ENCODE results near the genes TMEM254 and GHITM.

DNA sequence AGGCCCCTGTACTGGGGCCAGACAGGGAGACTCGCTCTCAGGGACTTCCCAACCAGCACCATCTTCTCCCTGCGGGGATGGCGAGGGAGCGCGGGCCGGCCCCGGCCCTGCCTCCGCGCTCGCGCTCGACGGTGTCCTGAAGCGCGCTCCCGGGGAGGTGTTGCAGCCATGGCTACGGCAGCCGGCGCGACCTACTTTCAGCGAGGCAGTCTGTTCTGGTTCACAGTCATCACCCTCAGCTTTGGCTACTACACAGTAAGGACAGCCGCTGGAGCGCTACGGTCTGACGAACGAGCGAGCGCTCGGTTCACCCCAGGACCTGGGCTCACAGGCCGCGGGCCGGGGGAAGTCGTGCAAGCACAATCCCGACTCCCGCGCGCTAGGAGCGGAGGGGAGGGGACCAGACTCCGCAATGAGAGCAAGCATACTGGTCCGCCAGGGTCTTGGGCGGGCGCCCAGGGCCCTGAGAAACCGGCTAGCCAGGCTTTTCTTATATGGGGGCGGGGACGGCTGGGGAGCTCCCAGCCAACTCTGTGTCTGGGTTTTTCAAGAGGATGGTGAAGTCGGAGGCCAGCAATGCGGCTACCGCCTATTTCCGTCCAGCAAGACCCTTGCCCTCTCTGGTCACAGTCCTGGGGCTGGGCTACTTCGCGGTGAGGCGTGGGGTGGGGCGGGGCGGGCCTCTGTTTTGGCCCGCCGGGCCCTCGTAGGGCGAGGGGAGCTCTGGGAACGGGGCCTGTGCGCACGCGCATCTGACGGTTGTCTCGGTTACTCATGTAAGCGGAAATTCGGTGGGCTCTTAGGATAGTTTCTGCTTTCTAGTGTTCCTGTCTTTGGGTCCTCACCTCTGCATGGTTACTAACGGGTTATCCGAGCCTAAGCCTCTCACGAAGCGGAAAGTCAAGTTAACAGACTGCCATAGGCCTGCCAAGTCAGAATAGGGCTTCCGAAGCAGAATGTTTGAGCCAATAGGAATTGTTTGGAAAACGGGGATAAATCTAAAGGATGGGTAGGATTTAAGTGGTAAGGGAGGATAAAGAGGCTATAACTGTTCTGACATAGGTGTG, at the start of gene TMEM254:
TSS of gene TMEM254 (plus strand) at position 134 of the 1,067 bp plus-strand sequence.
- PRO-cap: bidirectional peak, plus-strand start at position 223 of the sequence, minus-strand start at position 79 of the sequence; bidirectional peak, plus-strand start at position 493 of the sequence, minus-strand start at position 414 of the sequence; bidirectional peak, plus-strand start at position 749 of the sequence, minus-strand start at position 622 of the sequence

DNA sequence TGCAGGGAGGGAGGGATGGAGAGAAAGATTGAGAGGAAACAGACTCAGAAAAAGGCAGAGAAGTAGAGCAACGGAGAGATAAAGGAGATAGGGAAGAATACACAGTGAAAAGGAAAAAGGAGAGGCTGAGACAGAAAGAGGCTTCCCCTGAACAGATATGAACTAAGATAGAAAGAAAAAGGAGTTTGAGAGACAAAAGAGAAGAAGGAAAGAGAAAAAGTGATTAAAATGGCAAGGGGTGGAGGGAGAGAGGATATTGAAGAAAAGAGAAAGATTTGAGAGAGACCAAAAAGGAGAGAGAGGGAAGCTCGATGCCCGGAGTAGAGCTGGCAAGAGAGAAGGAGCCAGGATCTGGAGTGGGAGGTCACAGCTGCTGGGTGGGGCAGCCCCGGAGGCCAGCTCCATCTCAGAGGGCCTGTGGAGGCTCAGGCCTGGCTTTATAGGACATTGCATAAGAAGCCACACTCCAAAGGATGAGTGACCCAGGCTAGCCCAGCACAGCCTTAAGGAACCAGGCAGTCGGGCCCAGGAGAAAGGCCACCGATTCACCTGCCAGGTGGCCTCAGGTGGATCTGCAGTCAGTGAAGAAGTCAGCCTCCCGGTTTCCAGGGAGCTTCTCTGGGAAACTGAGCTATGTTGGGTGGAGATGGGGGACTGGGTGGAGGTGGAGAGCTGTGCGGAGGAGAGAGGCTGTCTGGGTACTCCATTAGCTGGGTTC, 581 bp downstream of the PLAC9 start:
- PRO-cap: no peak

DNA sequence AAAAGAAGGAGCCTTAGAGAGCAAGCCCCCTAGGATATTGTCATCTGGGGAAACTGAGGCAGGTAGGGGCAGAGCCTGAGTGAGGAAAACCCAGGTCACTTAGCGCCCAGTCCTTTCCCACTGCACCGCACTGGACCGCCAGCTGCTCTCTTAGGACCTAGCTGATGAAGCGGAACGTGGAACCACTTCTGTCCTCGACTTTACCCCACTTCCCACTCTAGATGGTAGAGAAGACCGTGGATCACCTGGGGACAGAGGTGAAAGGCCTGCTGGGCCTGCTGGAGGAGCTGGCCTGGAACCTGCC, 11.4 kb downstream of the PLAC9 start:
- PRO-cap: no peak

GRCh38 chr10:80171094-80172324, 33.8 kb downstream of the ANXA11 start:
- PRO-cap: no peak

DNA sequence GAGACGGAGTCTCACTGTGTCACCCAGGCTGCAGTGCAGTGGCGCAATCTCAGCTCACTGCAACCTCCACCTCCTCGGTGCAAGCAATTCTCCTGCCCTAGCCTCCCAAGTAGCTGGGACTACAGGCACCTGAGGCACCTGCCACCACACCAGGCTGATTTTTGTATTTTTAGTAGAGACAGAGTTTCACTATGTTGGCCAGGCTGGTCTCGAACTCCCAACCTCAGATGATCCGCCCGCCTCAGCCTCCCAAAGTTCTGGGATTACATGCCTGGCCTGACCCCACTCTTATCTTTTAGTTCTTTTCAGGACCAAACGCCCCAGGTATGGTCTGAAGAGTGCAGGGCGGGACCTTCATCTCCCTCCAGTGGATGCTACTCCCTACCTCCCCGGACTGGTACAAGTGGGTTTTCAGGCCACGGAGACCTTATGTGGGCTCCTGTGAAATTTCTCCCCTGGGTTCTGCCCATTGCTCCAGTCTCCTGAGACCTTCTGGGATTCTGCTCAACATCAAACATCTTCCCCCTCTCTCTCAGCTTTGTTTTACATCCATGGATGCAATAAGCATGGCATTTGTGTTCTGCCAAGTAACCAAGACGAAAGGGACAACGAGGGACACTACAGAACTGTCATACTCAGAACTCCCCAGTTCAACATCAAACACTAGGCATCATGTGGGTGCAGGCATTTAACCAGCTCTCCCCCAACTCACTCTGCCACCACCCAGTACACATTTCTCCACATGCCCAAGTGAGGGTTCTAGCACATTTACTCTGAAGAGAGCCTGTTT, 28.1 kb downstream of the ANXA11 start:
- PRO-cap: no peak

DNA sequence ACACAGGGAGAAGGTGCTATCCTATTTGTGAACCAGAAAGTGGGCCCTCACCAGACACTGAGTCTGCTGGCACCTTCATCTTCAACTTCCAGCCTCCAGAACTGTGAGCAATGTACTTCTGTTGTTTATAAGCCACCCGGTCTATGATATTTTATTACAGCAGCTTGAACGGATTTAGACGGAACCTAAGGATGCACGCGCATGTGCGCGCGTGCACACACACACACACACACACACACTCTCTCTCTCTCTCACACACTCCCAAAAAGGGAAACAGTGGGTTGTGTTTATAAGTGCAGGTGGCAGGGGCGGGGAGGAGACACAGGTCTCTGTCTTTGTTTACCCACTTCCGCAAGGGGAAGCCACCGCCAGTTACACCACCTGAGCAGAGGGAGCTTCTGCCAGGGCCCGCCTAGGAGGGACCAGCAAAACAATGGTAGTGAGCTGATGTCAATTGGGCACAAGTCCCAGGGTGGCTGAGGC, 18.0 kb downstream of the ANXA11 start:
- PRO-cap: no peak

DNA sequence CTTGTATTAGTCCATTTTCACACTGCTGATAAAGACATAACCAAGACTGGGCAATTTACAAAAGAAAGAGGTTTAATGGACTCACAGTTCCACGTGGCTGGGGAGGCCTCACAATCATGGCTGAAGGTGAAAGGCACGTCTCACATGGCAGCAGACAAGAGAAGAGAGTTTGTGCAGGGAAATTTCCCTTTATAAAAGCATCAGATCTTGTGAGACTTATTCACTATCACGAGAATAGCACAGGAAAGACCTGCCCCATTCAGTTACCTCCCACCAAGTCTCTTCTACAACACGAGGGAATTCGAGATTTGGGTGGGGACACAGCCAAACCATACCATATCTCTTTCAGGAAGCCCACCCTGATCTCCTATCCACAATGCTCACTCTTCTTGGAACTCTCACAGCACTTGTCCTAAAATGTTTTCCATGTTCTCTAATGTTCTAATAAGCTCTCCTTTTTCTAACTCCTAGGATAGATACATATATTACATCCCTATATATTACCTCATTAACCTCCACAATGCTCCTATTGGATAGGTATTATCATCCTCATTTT, 9.6 kb downstream of the ANXA11 start:
- PRO-cap: no peak

- PRO-cap: no peak
Measured at GRCh38 chr10:80196202-80197187, 8.8 kb downstream of the ANXA11 start.

DNA sequence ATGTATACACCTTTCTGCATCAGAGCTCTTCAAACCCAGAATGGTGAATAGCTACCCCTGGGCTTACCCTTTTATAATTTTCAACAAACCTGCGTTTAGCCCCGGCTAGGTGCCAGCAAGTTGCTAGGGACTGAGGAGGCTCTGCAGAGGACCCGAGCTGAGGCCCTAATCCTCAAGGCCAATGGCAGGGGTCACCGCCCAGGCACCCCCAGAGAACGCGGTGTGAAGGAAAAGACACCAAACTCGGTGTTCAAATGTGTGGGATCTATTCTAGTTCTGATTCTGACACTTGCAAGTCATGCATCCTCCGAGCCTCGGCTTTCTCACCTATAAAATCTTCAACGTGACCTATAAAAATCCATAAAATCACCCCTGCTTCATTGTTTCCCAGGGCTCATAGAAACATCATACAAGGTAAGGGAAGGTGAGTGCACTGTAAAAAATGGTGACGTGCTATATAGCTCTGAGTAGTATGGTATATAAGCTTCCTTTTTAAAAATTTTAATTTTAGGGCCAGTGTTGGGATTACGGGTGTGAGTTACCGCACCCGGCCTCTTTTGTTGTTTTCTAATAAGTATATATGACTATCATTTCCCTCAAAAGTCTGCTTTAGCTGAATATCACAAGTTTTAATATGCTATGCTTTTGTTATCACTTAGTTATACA, 2.6 kb upstream of the ANXA11 start:
- PRO-cap: no peak

GRCh38 chr10:80288648-80289112, 778 bp downstream of the MAT1A start:
- PRO-cap: no peak

GRCh38 chr10:80320175-80320796, 30.8 kb upstream of the MAT1A start:
- PRO-cap: no peak

DNA sequence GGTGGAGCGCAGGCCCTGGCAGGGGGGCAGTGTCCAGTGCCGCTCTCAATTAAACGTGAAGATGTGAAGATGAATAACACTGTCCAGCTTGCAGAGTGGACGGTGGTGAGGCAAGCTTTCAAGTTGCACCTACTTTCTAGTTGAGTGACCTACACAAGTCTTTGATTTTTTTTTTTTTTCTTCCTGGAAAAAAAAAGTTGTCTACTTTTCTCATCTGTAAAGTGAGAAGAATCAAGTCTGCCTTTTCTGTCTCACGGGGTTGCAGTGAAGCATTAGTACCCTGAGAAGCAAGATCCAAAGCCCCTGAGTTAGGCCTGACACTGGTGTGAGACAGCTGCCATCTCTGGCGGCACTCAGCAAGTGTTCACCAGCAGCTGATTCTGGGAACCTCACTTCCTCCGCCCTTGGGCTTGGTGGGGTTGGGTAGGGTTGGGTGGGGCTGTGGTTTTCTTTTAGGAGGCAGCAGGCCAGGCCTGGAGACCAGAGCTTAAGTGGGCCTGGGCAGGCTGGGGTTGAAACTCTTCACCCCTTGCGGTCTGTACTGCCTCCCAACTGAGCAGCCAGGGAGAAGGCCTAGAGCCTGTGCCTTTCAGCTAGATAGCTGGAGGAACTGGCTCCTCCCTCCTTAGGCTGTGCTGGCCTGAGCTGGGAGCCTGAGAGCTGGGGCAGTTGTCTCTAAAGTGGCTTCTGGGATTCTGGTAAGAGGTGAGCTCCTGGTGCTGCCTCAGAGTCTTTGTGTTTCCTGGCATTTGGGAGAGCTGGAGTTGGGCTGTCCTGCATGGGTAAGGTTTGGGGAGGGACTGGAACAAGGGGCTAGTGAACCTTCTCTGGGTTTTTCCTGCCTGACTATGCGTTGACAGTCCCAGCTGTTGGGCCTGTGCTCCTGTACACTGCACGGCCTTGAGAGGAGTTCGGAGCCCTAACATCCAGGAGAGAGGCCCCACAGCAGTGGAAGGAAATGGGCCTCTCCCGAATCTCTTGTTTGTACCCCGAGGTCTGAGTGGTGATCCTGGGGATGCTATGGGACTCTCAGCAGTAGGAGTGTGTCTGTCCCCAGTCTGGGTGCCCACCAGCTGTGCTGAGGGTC, 5.0 kb downstream of the TSPAN14 start:
- PRO-cap: no peak

- PRO-cap: no peak
Measured at GRCh38 chr10:80460683-80461475, 6.8 kb downstream of the TSPAN14 start.

DNA sequence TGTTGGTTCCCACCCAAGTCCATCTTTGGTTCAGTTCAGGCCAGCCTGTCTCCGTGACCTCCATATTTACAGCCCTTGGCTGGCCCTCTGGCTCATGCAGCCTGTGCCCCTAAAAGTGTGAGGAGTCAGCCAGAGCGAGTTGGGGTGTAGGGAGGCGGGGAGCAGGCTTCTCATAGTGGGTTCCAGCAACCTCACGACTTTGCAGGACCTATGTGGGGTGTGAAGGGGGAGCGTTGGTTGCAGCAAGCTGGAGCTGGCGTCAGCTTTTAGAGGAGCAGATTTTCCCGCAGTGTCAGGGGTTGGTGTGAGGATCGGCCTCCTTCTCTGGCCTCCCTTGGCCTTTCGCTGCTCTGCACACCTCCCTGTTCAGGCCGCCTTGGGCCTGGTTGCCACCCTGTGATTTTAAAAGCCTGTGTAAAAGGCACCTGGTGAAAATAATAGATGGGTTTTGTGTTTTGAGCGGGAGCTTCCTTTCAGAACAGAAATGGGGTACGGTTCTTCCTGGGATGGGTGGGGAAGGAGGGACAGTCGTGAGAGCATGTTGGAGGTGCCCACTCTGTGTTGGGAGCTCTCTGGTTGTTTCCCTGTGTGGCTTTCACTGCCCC, 9.9 kb downstream of the TSPAN14 start:
- PRO-cap: no peak

DNA sequence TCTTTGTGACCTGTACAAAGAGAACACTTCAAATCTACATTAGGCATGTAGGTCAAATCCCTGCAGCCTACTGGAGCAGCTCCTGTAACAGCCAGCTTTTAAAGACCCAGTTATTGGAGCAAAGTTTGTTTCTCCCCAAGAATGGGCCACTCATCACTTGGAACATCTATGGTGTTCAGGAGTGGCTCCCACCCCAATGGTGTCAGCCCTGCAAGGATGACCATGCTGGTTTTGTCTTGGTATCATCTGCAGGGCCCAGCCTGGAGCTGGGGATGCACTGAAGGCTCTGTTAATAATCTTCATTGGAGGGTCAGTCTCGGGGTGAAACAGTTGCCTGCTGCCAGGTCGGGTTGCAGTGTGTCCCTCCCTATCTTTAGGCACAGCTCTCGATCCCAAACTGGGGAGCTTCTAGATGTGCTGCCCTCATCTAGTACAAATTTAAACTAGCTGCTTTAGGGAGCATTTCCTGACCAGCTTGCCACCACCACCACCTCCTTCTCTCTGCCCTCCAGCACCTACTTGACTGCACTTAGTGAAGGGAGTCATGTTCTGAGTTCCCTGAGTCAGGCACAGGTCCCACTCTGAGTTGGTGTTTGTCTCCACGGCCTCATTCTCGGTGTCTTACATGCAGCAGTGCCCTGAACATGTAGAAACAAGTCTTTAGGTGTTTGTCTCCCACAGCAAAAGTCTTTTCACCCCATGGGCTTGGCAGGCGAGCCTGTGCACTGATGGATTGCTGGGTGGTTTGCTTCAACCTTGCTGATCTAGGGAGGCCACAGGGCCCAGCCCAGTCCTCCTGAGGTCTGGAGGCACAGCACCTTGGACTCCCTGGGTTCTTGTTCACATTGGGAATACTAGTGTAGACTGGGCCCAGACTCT, 16.7 kb downstream of the TSPAN14 start:
- PRO-cap: no peak

- PRO-cap: no peak
Measured at GRCh38 chr10:80477063-80477286, 22.9 kb downstream of the TSPAN14 start.

DNA sequence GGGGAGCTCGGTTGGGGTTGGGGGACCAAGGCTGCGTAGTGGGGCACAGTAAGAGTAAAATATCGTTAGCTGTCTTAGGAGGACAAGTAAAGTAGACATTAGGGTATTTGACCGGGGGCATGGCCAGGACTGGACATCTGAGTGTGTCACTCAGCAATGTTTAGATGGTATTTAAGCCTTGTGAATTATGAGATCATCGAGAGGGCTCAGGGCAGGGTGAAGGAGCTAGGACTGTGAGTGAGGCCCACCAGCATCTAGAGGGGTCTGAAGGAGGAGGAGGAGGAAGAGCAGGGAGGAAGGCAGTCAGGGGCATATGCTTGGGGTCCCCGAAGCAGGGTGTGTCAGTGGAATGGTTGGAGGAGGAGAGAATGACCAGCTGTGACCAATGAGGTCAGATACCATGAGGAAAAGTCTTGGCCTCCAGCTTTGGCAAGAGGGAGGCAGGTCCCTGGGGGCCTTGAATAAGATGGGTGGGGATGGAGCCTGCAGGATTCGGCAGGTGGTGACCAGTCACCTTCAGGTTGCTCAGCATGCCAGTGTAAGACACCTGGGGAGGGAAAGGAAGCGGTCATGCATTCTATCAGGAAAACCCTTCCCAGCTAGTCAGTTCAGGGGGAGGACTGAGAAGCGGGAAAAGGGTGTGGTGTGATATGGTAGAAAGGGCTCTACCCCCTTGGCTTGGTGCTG, 34.9 kb upstream of the SH2D4B start:
- PRO-cap: no peak

GRCh38 chr10:80540077-80540943, 2.6 kb downstream of the SH2D4B start:
- PRO-cap: no peak

DNA sequence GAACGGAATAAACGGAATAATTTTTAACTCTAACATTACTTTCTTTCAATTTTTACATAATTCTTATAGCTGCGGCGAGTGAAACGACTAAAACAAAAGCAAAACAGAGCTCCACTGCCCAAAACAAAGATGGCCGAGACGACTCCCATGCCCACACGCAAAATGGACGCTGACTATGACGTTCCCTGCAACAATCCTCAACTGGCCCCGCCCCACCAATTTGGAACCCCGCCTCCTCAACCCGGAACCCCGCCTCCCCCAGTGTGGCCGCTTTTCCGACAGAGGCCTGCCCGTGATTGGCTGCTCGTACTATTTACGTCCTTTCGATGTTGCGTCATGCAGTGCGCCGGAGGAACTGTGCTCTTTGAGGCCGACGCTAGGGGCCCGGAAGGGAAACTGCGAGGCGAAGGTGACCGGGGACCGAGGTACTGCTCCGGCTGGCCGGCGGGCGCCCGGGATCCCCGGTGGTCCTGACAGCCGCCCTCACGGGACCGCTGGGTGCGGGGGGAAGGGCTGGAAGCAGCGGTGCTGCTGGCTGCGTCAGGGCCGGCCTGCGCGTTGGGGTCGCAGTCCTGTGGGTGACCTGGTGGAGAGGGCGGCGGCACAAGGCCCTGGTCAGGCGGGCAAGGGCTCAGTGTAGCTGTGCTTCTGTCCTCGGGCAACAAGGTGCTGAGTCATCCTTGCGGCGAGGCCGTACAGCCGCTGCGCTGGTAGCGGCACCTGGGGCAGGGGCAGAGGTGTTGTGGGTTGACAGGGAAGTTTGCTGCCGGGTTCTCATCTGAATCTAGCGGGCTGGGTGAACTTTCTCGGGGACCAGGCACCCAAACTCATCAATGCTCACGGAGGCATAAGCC, at the start of gene GHITM:
TSS of gene GHITM (plus strand) at position 341 of the 854 bp plus-strand sequence.
- PRO-cap: bidirectional peak, plus-strand start at position 394 of the sequence, minus-strand start at position 116 of the sequence; bidirectional peak, plus-strand start at position 567 of the sequence, minus-strand start at position 671 of the sequence

DNA sequence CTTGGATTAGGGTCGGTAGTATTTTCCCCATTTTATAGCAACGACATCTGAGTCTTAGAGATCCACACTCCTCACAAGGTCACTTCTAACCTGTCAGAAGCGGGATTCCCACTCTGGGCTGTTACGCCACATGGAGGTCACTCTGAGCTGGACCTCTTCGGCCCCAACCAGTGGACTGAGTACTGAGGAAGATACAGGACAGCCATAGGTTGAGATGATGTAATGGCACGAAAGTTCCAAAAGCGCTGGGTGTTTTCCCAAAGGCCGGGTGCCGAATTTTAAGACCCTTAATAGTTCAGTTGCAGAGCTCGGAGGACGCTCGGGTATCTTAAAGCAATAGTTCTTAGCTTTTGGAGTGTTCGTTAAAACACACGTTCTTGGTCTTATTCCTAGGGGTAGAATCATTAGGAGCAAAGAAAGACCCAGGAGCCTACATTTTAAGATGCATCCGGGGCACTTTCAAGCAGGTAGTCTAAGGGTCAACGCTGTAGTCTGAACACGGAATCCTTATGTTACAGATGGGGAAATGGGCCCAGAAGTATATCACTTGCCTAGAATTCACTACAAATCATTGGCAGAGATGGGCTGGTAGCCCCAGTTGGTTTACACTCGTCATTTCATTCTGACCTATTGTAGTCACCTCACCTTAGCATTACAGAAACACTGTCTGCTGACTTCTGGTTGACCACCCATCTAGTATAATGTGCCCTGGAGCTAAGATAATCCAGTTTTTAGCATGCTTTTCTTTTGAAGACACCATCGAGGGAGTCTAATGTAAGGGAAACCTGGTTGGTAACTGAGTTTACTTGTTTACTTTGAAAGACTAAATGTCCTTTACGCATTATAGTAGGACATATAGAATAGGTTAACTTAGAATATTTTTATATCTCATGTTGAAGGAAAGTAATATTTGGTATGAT, 974 bp downstream of the GHITM start:
- PRO-cap: bidirectional peak, plus-strand start at position 290 of the sequence, minus-strand start at position 181 of the sequence; unidirectional peak, minus-strand start at position 474 of the sequence

All from endodermal cell (in vitro differentiated cells).